Parietal lobe (tissue), 2 donors: ENCODE measurements around a stretch of chr17.

DNA sequence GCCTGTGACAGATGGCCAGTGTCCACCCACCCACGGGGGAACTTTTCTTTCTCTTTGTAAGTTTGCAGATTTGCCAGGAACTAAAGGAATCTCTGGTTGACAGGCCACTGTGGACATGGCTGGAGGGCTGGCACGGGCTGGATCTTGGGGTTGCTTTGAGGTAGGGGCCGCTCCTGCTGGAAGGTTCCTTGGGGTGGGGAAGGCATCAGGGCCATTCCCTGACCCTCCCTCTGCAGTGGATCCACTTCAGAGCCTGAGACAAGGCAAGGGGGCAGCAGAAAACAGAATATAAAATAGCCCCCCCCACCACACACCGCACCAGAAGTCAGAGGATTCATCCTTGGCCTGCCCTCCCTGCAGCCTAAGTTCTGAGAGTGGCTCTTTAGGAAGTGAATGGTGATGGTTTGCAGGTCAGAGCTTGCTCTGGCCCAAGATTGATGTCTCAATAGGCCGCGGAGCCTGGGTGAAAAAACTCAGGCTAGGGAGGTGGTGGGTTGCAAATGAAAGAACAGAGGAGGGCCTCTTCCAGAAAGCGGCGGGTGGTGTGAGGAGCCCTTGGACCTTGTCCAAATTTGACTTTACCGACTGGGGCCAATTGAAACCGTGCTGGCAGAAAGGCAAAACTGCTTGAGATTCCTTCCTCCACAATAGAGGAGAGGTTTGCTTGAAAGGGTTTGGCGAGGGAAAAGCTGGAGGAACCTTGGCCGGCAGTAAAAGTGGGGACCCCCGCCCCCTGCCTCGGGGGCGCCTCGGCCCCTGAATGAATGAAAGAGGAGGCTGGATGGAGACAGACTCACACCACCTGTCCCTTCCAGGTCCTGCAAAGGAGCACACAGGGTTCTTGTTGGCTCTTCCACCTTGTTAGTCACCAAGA is 190.6 kb downstream of the SEPTIN9 start:
- RAMPAGE, long total RNA = no peak

DNA sequence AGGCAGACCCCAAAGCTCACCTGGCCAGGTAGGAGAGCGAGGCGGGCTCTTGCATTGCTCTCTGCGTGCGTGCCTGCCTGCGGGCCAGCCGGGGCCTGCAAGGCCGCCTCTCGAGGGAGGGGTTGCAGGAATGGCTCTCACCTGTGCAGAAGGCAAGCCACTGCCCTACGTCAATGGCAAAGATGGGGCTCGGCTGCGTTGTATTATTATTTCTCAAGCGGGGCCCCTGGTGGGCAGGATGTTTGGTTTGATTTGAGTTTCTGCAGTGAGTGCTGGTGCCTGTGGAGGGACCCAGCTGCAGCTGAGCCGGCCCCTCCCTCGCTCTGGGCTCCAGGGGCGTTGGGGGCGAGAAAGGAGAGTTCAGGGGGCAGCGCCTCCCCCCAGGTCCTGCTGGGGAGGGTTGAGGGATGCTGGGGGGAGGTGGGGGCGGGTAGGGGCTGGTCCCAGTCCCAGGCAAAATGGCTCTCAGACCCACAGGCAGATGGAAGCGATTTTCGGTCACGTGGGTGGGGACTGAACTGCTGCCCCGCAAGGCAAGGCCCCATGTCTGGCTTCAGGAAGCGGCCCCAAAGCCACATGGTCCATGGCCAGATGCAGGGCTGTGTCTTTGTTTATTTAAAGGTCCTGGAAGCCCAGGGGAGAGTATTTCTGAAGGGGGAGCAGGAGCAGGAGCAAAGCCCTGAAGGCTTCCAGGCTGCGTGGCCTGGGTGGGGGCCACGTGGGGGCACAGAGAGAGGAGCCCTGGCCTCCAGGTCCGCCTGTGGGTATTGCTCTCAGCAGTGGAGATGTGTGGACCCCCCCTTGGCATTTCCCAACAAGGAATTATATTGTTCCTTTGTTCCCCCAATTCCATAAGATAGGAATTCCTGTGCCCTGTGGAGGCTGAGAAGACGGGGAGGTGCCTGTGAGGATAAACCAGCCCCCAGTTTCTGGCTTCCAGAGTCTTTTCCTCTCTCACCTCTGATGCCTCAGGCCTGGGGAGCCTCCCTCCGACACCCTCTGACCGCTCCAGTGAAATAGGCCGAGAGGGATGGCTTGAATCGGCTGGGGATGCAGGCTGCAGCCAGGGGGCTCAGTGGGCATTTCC is 198.4 kb downstream of the SEPTIN9 start:
- RAMPAGE, long total RNA = no peak

DNA sequence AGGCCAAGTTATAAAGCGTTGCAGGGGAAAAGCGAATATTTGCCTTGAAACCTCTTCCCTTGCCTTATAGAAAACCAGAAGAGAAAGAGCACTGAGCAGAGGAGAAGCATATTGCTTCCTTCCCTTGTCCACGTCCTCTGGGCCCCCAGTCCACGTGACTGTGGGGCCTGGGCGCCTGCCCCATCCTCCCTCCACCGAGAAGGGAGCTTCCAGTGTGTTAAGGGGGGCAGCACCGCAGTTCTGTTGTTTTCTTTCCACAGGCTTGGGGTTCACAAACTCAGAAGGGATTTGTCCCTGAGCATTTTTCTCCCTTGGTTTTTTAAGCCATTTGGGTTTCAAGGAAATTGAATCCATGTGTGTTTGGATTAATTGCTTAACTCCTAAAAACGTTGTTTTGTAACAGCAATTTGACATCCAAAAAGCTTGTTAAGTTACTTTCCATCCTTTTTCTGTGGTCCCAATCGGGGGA is 329.7 kb downstream of the SEPTIN9 start:
- RAMPAGE, long total RNA = no peak

GRCh38 chr17:77822384-77823154 is 135.9 kb upstream of the TNRC6C start:
- RAMPAGE, long total RNA = no peak

GRCh38 chr17:77958352-77958548 is 253 bp upstream of the TNRC6C start:
- RAMPAGE, long total RNA = no peak

- RAMPAGE, long total RNA = no peak
These were observed 36.6 kb downstream of the TNRC6C start for GRCh38 chr17:77995070-77995534.

GRCh38 chr17:77995708-77996068 is 37.2 kb downstream of the TNRC6C start:
- RAMPAGE, long total RNA = no peak

GRCh38 chr17:78003841-78004506 is 45.5 kb downstream of the TNRC6C start:
- RAMPAGE, long total RNA = no peak

DNA sequence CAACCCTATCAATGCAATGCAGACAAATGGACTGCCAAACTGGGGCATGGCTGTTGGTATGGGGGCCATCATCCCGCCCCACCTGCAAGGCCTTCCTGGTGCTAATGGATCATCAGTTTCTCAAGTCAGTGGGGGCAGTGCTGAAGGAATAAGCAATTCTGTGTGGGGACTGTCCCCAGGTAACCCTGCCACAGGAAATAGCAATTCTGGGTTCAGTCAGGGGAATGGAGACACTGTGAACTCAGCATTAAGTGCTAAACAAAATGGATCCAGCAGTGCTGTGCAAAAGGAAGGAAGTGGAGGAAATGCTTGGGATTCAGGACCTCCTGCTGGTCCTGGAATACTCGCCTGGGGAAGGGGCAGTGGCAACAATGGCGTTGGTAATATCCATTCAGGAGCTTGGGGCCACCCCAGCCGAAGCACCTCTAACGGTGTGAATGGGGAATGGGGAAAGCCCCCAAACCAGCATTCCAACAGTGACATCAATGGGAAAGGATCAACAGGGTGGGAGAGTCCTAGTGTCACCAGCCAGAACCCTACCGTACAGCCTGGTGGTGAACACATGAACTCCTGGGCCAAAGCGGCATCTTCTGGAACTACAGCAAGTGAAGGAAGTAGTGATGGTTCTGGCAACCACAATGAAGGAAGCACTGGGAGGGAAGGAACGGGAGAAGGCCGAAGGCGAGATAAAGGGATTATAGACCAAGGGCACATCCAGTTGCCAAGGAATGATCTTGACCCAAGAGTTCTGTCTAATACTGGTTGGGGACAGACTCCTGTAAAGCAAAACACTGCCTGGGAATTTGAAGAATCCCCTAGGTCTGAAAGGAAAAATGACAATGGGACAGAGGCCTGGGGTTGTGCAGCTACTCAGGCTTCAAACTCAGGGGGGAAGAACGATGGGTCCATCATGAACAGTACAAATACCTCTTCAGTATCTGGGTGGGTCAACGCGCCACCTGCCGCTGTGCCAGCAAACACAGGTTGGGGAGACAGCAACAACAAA is 78.6 kb downstream of the TMC6 start:
- RAMPAGE, long total RNA = no peak

DNA sequence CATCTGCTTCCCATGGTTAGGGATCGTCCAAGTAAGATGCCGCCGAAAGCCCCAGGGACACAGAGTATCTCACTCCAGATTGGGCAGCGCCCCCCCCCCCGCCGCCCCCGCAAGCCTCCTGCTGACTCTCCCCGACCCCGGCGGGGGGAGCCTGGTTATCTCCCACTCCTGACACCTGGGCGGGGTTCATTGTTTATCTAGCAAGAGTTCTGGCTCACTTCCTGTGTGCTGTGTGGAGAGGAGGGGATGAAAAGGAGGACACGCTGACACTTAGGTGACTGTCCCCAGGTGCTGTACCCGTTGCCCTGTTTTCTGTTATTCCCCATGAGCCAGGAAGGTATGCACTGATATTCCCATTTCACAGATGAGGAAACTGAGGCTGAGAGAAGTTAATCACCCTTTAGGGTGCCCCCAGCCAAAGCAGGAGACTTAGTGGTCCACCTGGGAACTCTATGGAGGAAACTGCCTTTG is 508 bp upstream of the TMC6 start:
- RAMPAGE, long total RNA = no peak

- RAMPAGE, long total RNA = no peak
These were observed 759 bp upstream of the TMC8 start for GRCh38 chr17:78129499-78130524.

- RAMPAGE, long total RNA = no peak
These were observed 1.9 kb upstream of the SYNGR2 start for GRCh38 chr17:78166472-78166793.

- RAMPAGE, long total RNA = no peak
These were observed 8.1 kb downstream of the SYNGR2 start for GRCh38 chr17:78176256-78177088.

DNA sequence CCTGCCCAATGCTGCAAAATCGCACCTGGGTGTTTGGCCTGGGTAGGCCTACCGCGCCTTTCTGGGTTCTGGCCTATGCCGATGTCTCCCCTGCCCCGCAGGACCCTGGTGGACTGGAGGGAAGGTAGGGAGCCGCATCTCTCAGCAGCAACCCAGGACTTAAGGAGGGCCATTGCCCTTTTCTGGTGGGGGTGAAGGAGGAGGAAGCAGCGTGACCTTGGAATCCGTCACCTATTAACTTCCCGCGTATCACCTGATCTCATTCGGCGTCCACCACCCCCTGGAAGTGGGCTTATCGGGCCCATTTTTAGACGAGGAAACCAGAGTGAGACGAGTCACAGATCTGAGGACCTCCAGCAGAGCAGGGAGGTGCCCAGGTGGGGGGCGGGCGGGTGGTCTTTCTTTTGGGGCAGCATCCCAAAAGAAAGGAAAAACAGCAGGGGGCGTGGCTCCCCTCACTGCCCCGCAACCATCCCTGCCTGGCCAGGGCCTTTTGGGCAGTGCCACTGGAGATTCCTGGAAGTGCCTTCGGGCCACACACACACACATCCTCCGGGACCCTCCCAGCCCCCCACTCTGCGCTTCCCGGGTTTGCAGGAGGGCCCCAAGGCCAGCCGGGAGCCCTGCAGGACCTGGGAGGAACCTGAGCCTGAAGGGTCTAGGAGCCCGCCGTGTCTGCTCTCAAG is 36.5 kb downstream of the TMEM235 start:
- RAMPAGE, long total RNA = no peak

DNA sequence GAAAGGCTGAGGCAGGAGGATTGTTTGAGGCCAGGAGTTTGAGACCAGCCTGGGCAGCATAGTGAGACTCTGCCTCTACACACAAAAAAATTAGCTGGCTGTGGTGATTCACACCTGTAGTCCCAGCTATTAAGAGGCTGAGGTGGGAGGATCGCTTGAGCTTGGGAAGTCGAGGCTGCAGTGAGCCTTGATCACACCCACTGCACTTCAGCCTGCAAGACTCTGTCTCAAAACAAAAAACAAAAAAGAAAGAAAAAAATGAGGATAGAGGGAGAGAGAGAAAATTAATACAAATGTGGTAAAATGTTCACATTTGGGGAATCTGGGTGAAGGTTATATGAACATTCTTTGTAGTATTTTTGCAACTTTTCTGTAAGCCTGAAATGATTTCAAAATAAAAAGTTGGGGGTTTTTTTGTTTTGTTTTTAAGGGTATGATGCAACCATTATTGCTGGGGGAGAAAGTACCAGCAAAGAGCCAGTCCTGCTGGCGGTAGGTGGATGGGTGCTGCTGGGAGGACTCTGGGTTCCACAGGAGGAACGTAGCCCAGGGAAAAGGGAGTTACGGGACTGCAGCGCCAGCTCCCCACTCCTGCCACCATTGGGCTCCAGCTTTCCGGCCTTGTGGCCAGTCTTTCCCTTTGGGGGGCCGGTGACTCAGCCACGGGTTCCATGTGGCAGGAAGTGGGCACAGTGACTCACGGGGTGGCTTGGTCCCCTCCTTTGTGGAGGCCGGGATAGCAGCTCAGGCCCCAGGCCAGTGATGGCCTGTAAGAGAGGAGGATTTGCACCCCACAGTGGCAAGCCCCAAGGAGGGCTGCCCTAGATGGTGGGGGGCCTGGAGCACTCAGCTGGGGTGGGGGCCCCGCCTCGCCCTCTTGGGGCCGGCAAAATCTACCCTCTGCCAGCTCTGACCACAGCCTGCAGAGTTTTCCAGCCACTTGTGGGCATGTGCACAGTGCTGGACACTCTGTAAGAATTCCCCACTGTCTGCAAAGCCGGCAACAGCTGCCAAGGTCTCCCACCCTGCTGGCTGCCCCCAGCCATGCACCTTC is 30.7 kb downstream of the SOCS3 start:
- RAMPAGE, long total RNA = no peak

DNA sequence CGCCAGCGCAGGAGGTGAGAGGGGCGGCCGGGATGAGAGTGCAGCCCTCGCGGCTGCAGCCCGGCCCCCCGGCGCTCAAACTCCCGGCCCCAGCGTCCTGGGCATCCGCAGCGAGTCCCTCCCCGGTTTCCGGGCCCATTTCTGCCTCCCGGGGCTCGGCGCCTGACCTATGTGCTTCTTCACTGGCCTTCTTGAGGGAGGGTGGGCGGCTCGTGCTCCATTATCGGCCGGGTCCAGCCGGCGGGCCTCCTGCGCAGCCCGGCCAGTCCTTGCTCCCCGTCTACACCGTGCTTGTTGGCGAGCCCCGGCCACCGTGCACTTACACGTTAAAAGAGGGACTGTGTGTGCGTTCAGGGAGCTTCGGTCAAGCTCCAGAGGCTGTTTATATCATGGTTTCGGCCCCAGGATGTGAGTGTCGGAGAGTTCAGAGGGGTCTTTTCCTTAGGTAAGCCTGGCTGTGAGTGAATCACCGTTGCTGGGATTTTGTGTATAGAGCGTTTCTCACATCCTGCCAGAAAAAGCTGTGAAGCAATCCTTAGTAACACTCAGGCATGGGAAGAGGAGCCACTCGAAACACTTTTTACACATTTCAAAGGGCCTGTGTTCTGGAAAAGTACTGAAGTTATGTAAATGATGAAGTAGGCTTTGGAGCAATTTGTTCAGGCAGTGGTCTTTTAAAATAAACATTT is 490 bp downstream of the PGS1 start:
- RAMPAGE, long total RNA = no peak

DNA sequence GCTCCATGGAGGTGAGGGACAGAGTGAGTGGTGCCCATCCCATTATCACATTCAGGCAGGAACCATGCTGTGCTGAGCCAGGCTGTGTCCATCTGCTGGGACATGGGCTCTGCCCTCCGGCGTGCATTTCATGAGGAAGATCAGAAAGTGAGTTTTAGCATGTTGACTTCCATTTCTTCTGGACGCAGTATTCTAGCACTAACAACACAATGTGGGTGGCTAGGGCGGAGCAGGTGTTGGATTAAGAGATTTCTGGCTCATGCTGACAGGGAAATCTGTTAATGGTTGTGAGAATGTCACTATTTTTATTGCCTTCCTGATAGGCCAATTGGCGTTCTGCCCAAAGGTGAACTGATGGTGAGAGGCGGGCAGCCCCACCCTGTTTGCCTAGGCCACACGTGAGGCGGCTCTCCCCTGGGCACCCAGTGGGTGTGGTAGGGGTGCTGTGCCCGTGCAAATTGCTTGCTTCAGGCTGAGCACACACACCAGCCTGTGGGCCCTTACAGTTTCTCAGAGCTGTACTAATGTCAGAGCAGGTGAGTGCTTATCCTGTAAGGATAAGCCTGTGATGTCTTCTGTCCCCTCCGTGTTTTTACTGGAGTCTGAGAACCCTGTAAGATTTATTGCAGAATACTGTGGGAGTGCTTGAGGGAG is 30.8 kb downstream of the PGS1 start:
- RAMPAGE, long total RNA = no peak

- RAMPAGE, long total RNA = no peak
These were observed 37.7 kb downstream of the PGS1 start for GRCh38 chr17:78415989-78416731.

GRCh38 chr17:78538153-78538352 is 39.1 kb downstream of the DNAH17 start:
- RAMPAGE, long total RNA = no peak

GRCh38 chr17:78677649-78678032 is 100.4 kb upstream of the DNAH17 start:
- RAMPAGE, long total RNA = no peak